ENCODE results near the gene UACA.

DNA sequence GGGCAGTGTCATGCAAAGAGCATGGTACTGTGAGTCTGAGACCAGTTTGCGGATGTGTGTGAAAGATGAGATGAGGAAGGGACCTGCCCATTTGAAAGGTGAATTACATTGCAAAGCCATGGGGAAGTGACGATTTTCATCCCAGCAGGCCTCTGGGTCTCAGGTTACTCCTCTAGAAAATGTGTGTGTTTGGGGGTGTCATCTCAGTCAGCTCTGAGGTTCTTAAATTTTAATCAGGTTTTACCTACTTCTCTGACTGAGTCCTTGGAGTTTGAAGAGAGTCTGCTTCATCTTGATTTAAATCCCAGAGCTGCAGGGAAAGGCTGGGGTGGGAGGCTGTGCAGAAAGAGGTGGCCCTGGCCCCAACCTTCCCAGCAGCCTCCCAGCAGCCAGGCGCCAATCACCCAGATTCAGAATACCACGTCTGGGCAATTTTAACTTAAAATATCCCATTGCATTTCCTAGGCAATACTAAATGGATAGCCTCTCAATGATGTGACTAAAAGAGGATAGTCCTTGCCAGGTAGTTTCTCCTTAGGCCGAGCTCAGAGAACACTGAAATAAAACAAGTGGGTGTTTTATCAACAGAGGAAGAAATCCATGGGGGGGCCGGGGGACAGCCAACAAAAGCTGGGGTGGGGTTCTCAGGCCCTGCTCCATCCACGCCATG, 15.9 kb downstream of the TLE3 start:
- PRO-cap, result no peak

GRCh38 chr15:70154313-70154741, 56.6 kb upstream of the TLE3 start:
- PRO-cap, result no peak

DNA sequence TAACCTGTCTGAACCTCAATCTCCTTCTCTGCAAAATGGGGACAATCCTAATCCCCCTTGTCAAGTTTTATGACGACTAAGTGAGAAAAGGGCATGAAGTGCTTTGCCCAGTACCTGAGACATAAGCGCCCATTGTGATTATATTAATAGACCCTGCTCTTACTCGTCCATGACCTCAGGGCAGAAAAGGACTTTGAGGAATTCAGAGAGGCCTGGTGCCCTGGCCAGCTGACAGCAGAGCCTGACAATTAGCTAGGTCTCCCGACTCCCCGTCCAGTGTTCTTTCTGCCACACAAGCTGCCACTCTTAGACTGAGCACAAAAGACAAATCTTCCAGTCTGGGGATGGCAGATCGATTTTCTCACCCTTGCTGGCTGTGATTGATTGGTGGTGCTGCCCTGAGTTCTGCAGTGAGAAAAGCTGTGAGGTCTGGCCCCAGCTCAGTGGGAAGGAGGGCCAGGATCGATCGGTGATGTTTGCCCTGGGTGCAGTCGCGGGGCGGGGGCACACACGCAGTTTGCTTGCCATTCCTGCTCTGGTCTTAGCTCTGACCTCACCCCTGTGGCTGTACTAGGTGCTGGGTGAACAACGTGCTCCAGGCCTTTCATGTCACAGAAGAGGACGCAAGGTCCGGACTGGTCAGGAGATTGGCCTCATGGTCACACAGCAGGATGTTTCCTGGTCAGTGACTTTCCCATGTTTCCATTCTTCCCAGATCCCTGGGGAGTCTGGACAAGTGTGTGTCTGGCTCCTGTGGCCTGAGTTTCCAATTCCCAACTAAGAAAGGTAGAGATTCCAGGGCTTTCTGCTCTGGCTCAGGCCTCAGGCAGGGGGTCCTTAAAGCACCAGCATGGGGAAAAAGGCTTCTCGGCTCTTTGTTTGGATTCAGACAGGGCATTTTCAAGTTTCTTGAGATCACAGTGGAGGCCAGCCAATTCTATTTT, 67.4 kb upstream of the TLE3 start:
- PRO-cap, result no peak

GRCh38 chr15:70165810-70166486, 68.2 kb upstream of the TLE3 start:
- PRO-cap, result no peak

GRCh38 chr15:70257513-70257949, 159.8 kb upstream of the TLE3 start:
- PRO-cap, result no peak

GRCh38 chr15:70321315-70321847, 223.7 kb upstream of the TLE3 start:
- PRO-cap, result no peak

- PRO-cap, result no peak
Measured at GRCh38 chr15:70478319-70478832, 285.0 kb downstream of the UACA start.

DNA sequence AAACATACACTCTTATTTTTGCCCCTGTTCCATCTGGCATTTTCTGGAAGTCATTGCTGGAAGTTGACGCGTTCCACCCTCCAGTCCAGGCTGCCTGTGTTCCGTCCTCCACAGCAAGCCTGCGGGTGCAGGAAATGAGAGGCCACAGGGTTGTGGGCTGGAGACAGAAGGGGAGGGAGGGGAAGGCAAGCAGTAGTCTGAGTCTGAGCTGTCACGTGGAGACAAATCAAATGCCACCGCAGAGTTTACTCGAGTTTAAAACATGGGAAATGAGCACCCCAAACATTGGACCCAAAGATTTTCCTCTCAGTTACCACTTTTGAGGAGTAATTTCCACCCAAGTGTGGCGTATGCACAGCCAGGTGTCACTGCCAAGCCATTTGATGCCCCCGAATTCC, 204.1 kb downstream of the UACA start:
- PRO-cap, result no peak

DNA sequence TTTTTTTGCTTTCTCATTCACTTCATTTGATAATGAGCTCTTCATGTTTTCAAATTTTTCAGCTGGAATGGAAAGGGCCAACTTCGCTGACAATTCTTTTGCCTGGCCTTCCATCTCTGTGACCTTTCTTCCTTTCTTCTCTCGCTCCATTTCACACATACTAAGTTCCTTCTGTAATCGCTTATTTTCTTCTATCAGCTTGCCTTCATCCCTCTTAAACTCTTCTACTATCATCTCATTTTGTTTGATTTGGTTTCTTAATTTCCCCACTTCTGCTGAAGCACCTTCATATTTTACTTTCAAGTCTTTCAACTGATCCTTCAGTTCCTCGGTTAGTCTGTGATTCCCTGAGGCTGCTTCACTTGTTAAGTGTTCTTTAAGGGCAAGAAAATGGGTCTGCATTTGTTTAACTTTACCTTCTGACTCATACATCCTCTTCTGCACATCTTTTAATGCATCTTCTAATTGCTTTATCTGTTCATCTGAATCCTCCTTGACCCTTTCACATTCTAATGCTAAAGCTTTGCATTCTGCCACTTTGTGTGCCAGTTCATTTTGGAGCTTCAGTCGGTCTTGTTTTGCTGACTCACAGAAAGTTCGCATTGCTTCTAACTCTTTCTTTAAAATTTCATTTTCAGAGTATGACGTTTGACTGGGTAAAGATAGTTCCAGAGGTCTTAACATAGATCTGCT, 94.5 kb downstream of the UACA start:
- PRO-cap, result no peak

GRCh38 chr15:70703181-70704047, 59.9 kb downstream of the UACA start:
- PRO-cap, result no peak

GRCh38 chr15:70763055-70763633, at the start of gene UACA:
TSS of gene UACA (minus strand) at chr15:70763558.
- PRO-cap, result bidirectional peak, plus-strand start at chr15:70763270, minus-strand start at chr15:70763227; unidirectional peak, plus-strand start at chr15:70763270; bidirectional peak, plus-strand start at chr15:70763714, minus-strand start at chr15:70763525

DNA sequence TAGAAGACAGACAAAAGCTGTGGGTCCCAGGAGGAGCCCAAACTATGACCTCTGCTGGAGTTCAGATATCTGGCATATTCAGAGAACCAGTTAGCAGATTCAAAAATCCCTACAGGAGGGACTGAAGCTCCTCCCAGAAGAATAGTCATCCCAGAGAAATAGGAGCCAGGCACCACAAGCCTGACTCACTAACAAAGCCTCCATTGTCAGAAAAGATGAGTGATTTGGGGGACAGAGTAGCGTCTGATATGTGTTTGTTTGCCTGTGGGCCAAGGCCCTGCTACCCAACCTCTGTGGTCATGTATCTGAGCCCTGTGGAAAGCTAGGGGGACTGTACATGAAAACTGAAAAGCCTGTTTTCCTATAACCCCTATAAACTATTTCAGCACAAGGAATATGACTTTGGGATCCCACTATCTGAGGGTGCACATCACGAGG, 9.5 kb upstream of the LARP6 start:
- PRO-cap, result unidirectional peak, plus-strand start at position 209 of the sequence

DNA sequence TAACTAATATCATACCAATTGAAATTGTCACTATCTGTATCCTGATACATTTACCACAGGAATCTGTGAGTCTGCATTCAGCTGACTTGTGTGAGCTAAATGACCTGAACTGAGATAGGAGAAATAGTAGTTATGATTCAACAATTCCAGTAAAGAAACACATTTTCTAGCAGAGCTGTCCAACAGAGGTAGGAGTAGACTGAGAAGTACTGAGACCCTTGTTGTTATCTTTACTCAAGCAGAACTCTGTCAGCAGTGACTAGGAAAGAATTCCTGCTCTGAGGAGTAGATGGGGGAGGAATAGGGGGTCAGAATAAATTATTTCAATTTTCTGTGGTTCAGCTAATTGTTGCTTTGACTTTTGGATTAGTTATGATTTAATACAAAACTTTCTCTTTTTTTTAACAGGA, 66.3 kb upstream of the THSD4 start:
- PRO-cap, result no peak

DNA sequence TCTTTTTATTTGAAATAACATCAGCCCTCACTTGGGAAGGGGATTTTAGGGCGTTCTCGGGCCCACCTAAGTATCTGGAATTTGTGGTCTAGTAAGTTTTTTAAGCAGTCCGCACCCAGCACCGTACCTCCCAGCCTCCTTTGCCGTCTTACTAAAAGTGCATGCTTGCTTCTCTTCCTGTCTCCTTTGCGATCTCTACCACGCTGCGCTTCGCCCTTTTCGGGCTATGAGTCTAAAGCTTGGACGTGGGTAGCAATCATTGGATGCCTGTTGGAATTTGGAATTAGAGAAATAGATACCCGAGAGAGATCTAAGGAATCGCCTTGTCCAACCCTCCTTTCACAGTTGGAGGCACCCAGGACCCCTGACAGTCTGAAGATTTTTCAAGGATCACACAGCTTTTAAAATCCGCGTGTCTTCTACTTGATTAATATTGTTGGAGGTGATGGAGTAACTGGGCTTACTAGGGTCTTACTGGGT, 1.2 kb downstream of the THSD4 start:
- PRO-cap, result no peak

- PRO-cap, result no peak
Measured at GRCh38 chr15:71273784-71274200, 158.5 kb downstream of the THSD4 start.

DNA sequence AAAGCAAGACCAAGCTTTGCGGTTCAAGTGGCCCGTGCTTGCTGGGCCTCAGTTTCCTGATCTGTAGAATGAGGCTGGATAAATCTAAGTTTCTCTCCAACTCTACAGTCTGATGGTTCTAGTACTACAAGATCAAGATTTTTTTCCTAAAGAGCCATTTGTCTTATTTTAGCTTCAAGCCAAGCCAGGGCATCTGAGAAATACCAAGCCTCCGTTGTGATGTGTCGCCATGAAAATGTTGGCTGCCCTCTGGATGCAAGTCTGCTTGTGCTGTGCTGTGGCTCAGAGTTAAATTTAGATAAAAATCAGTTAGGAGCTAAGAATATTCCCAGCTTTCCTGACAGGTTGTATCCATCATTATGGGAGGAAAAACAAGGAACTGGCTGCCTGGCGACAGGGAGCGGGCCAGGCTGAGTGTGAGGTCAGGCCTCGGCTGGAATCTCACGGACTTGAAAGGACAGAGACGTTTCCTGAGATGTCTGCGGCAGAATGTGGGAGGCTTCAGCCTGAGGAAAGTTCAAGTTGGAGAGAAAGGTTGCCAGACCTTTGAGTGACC, 213.7 kb downstream of the THSD4 start:
- PRO-cap, result no peak

GRCh38 chr15:71508004-71508668, 302.2 kb upstream of the NR2E3 start:
- PRO-cap, result no peak

DNA sequence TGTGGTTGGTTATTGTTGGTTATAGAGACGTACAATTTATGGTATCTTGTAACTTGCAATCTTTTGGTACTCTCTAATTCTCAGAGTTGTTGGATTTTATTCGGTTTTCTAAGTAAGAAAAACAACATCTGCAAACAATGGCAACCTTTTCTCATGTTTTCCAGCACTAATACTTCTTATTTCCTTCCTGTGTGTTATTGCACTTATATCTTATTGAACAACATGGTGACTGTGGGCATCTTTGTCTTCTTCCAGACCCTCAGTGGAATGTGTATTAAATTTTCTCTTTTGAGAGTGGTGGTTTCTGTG, 184.3 kb upstream of the NR2E3 start:
- PRO-cap, result no peak

GRCh38 chr15:71925908-71926438, 115.6 kb downstream of the NR2E3 start:
- PRO-cap, result no peak

GRCh38 chr15:72367334-72367870, 8.4 kb downstream of the HEXA start:
- PRO-cap, result no peak

Measured in A673 (cell line).